AG09319 (cell line): ENCODE results near the genes TTC38 and CERK.

DNA sequence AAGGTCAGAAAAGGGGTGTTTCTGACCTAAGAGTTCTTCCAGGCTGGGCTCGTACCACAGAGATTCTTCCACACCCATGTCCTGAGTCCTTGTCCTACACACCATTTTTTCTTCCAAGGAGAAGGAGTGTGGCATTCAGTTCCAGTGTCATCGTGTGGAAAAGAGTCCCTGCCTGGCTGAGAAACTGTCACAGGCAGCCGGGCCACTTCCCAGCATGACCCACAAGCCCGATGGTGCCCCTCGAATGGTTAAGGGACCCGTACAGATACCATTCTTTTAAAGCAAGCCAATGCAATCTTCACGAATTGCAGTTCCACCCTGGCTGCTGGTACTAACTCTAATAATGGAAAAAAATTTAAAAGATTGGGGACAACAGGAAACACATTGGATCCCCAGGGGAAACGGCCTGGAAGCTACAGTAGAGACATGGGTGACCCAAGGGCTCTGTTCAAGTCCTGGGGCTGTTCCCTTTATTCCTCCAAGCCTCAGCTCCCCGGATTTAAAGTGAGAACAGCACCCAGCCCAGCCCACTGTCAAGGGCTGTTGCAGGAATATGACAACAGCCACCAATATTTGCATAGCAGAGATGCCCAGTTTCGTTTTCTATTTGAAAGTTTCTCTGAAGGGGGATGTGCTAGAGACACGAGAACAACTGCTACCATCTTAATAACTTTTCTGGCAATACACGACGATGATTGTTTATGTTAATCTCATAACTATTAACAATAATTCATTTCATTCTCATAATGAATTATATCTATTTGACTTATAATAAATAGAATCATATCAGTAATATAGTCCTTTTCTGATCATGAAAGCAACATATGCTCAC lies 81.0 kb upstream of the WNT7B start:
- RRBS = no CpG with 5 or more reads among the region's 13 CpGs

DNA sequence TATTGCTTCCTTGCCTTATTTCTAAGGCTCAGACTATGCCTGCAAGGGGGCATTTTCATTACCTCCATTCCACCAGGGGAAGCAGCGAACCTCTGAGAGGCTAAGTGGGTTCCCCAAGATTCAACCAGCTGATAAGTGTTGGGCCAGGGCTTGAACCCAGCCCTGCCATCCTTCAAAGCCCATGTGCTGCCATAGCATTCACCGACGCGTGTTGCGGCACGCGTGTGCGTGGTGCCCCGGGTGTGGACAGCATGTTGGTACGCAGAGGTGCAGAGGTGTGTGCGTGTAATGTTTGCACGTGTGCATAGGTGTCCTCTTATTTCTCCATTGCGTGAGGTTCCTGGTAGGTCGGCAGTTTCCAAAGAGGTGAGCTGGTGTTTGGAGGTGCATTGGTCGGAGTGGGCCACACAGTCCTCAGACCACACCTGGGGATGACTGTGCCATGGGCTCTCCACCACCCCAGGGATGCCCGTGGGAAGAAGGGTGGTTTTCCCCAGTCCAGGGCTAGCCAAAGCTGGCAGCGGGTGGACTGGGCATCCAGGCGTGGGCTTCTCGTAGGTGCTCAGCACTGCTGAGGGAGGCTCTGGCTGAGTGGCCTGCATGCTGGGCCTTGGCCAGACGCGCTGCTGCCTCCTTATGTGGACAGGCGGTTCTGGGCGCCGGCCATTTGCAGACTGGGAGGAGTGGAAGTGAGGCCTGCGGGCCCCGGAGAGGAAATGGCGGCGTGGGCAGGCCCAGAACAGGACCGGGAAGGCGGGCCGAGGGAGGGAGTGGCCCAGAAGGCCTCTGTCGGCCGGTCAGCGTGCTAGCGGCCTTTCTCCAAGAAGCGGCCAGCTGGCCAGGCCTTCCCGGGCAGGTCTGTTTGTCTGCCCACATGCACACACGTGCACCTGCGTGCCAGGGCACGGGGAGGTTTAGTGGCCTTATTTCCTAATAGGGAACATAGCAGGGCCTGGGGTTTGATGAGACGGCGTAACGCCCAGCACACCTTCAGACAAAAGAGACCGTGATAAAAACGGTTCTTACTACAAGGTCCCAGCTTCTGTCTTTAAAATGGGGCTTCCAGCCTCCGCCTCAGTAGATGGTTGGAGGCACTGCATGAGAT lies 65.6 kb upstream of the PPARA start:
- RRBS = 2% methylated on average over 12 of the region's 46 CpGs

- RRBS = 6% methylated on average over 4 of the region's 32 CpGs
These were observed 64.6 kb upstream of the PPARA start for GRCh38 chr22:46085497-46086359.

GRCh38 chr22:46106789-46107757 lies 43.3 kb upstream of the PPARA start:
- RRBS = 36% methylated on average over 10 of the region's 45 CpGs

DNA sequence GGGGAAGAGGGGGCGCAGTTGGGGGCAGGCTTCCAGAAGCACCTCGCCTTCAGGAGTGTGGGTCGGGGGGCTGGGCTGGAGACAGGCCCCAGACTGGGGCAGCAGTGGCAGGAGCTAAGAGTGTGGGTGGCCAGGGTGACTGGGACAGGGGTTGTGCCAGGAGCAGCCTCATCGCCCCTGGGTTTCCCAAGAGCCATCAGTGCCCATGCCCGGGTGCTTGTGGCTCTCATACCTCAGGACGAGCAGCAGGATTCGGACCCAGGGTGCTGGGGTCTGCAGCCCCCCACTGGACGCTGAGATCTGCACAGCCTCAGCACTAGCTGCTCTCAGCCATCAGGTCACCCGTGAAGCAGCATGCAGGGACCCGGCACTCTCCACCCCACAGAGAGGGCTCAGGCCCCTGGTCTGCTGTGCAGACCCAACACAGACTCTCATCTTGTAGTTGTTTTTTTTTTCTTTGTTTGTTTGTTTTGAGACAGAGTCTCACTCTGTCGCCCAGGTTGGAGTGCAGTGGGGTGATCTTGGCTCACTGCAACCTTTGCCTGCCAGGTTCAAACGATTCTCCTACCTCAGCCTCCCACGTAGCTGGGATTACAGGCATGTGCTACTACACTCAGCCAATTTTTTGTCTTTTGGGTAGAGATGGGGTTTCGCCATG lies 18.4 kb upstream of the PPARA start:
- RRBS = no CpG with 5 or more reads among the region's 14 CpGs

DNA sequence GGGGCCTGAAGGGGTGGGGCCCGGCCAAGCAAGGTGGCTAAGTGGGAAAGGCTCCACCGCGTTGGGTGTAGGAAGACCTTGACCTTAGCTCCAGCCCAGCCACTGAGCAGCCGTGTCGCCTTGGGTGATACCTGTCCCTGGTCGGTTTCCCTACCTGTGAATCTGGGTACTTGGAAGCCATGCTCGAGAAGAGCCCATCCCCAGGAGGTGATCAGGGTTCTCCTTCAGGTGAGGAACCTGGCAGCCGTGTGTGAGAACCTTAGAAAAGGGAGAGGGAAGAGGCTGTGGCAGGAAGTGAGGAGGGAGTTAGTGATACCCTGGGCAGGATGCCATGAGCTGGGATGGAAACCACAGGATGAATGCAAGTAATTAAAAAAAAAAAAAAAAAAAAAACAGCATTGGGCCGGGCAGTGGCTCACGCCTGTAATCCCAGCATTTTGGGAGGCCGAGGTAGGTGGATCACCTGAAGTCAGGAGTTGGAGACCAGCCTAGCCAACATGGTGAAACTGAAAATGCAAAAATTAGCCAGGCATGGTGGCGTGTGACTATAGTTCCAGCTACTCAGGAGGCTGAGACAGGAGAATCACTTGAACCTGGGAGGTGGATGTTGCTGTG lies 21.7 kb downstream of the PPARA start:
- RRBS = 62% methylated on average over 1 of the region's 12 CpGs

DNA sequence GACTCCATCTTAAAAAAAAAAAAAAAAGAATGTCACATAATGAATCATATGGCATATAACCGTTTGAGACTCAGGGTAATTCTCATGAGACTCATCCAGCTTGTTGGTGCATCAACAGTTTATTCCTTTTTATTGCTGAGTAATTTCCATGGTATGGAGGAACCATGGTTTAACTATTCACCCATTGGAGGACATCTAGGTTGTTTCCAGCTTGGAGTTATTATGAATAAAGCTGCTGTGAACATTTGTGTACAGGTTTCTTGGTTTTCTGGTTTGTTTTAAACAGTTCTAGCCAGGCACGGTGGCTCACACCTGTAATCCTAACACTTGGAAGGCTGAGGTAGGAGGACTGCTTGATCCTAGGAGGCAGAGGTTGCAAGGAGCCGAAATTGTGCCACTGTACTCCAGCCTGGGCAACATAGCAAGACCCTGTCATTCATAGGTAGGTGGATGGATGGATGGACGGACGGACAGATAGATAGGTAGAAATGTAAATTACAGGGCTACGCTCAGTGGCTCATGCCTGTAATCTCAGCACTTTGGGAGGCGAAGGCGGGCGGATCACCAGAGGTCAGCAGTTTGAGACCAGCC lies 25.5 kb downstream of the PPARA start:
- RRBS = no CpG with 5 or more reads among the region's 9 CpGs

DNA sequence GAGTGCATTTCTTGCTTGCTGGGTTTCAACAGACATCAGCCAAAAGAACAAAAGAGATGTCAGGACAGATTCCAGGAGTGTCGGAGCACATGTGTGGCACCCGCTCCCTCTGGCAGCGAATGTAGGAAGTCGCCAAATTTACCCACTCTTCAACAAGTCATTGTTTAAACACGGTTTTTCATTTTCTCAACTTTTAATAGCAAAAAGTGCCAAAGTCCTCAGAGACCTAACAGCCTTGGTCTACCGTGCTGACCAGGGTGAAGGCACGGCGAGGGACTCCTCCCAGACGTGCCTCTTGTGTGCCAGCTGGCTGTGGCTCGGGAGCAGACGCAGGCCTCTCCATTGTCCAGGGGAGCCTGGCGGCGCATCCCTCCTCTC lies 11.7 kb downstream of the CDPF1 start:
- RRBS = no CpG with 5 or more reads among the region's 13 CpGs

- RRBS = 1% methylated on average over 21 of the region's 64 CpGs
These were observed at the start of gene TTC38 for GRCh38 chr22:46267325-46268176. Gene TTC38 (plus strand): TSS chr22:46268008.

GRCh38 chr22:46288948-46289413 lies 7.7 kb upstream of the GTSE1 start:
- RRBS = no CpG with 5 or more reads among the region's 10 CpGs

GRCh38 chr22:46289429-46290079 lies 7.1 kb upstream of the GTSE1 start:
- RRBS = no CpG with 5 or more reads among the region's 32 CpGs

DNA sequence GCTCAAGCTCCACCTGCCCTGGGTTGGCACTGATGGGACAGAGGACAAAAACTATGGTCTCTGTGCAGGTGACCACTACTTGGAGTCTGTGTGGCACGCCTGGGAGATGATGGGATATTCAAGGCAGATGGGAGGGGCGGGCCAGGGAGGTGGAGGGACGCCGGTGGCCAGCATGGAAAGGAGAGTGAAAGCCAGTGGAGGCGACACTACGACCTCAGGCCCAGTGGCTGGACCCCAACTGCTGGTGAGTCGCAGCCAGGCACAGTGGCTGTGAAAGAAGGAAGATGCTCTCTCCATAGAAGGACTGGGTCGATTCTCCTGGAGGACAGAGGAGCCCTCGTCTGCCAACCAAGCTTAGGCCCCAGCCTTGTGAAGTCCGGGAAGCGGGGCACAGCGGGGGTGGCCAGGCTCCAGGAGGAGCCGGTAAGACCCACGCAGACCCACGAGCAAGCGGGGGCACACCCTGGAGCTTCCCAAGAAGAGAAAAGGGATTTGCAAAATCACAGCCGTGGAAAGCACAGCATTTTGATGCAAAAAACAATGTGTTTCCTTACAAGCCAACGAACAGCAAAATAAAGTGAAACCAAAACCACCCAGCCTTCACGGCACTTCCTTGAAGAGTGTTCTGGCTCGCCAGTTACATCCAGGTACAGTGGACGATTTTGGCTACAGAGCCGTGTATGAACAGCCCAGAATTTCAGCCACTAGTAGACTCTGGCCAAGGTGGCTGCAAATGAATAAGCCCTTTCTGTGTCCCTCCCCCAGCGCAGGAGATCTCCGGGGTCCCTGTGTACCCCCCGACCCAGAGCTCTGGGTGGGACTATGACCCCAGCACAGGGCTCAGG lies 96.8 kb downstream of the TRMU start:
- RRBS = 39% methylated on average over 4 of the region's 25 CpGs

- RRBS = 46% methylated on average over 1 of the region's 10 CpGs
These were observed 93.7 kb downstream of the CELSR1 start for GRCh38 chr22:46443700-46444119.

DNA sequence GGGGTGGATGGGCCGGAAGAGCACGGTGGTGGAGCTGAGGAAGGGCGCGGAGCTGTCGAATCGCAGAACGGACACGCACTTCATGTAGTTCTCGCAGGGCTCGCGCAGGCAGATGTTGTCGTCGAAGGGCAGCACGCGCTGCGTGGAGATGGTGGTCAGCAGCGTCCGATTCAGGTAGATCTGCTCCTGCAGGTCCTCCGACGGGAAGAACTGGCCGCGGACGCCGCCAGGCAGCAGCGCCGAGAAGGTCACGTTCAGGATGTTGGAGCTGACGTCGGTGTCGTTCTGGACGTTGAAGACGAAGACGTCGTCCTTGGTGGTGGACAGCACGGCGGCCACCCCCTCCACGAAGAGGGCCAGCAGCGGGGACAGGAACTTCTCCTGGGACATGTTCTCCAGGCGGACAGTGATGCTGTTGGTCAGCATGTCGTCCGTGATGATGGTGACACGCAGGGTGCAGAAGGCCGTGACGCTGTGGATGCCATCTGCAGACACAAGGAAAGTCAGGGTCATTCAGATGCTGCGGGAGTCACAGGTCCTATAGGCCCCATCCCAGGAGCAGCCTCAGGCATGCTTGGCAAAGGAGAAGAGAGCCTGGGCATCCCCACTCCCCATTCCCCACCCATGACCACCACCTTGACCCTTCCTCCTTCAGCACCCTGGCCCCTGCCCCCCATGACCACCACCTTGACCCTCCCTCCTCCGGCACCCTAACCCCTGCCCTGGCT lies 73.4 kb downstream of the CELSR1 start:
- RRBS = 91% methylated on average over 1 of the region's 46 CpGs

GRCh38 chr22:46539172-46539638 lies 1.8 kb upstream of the CELSR1 start:
- RRBS = no CpG with 5 or more reads among the region's 11 CpGs

GRCh38 chr22:46561537-46562006 lies 24.2 kb upstream of the CELSR1 start:
- RRBS = no CpG with 5 or more reads among the region's 6 CpGs

GRCh38 chr22:46584602-46585110 lies 35.5 kb upstream of the GRAMD4 start:
- RRBS = 9% methylated on average over 7 of the region's 24 CpGs

DNA sequence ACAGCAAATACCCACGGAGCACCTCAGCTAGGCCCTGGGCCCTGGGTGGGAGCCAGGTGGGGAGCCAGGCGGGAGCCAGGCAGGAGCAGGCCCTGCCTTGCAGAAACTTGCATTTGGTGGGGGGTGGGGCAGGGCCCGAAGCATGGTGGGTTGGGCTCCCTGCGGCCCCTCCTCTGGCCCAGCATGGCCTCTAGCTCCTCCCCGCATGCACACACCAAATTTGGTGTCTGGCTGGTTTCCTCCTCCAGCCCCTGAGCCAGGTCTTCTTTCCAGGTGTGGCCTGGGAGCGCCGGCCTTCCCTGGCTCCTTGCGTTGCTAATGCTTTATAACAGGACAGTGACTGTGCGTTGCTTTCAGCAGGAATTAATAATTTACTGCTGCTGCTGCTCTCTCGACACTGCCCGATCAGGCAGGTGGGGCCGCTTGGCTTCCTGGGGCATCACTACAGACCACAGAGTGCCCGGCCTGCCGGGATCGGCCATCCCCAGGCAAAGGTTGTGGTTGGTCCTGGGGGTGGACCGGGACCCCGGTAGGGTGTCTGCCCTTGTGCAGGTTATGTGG lies 7.3 kb downstream of the GRAMD4 start:
- RRBS = 92% methylated on average over 4 of the region's 17 CpGs

GRCh38 chr22:46737956-46738785 lies at the start of gene CERK:
Gene CERK (minus strand): TSS chr22:46738252.
- RRBS = 2% methylated on average over 27 of the region's 109 CpGs

- RRBS = no CpG with 5 or more reads among the region's 11 CpGs
These were observed 6.4 kb upstream of the CERK start for GRCh38 chr22:46744409-46744983.